Progenitor cell of endocrine pancreas (in vitro differentiated cells): ENCODE measurements around a stretch of chr10.

DNA sequence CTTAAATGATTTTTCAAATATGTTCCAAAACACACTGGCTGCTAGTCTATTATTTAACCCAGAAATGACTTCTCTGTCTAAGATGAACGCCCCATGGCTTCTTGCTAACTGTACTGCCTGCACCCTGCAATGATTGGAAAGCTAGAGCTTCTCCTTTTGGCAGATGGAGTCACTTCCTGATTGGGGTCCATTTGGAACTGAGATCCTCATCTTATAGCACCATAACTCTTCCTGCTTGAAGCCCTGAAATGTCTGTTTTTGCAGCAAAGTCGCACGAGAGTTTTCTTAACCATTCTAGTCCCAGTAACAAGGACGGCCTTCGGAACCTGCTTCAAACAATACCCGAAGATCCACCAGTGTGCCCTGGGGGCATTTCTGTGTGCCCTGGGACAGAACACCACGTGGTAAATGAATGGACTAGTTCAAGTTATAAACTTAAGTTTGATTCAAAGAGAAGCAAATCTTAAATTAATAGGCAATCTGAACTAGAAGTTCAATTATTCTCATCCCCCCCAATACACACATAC lies 186.3 kb upstream of the ADO start:
- PRO-cap, result no peak

DNA sequence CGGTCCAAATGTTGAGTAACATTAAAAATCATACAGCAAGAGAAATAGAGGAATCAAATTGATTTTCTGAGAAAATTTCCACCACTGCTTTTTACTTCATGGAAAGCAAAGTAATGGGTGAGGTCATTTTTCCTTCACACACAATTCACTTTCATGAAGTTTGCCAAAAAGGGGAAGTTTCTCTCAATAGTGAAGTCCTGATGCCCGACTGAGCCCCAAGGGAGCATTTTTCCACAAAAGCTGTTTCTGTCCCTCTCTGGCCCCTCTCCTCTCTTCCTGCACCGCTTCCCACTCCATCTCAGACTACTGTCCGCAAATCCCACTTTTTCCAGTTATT lies 61.8 kb upstream of the ADO start:
- PRO-cap, result no peak

GRCh38 chr10:62813323-62814141 lies 2.6 kb downstream of the EGR2 start:
- PRO-cap, result no peak

GRCh38 chr10:63134193-63134854 lies 1.2 kb downstream of the NRBF2 start:
- PRO-cap, result no peak

GRCh38 chr10:63161523-63162008 lies 28.4 kb downstream of the NRBF2 start:
- PRO-cap, result no peak

DNA sequence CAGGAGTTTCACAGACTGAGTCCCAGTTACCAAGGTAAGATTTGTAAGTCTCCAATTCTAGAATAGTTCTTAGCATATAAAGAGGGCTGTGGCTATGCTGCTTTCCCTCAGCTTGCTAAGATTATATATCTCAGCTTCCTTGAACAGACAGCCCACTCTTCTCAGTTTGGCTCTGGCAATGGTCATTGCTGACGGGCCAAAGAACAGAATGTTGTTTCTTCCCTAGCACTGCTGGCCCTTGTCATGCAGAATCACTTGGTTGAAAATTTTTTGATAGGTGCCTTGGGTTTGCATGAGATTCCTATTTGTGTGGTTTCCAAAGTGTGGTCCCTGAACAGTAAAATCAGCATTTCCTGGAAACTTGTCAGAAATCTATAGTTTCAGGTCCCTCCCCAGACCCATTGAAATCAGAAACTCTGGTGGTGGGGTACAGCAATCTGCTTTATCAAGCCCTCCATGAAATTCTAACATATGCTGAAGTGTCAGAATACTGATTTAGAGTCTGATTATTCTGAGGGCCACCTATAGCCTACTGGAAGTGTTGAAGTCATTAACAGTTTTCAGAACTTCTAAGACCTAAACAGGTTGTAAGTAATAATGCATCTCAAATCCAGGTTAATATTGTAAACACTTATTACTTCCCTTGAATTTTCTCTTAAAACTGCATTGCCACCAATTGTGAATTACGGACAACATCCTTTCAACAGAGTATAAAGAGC lies 38.3 kb downstream of the NRBF2 start:
- PRO-cap, result no peak

DNA sequence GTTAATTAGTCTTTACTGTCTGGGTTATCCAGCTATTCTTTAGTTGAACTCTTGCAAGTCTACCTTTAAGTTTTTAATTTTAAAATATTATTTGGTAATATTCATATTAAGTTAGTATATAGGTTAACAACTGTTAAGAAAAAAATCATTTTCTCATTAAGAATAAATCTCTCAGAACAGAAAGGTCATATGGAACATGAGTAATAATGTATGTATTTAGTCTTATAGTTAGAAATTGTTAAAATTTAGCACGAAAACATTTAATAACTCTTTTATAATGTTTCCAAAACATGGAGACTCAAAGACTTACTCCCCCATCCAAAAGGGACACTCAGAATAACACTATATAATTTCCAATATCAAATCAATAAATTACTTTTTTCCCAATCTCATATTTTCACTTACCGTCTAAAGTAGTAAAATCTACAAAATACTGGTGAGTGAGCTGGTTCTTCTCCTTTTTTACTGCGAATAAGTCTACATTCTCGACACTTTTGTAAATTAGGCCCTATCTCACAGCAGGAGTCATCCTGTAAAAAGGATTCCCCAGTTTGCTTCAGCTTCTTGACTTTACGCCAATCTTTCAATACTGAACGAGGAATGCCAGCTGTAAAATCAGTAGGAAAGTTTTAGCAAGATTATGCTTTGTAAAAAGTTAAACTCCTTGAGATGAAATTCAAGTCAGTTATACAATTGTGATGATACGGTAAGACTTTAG lies 67.1 kb downstream of the NRBF2 start:
- PRO-cap, result no peak

- PRO-cap, result bidirectional peak, plus-strand start at chr10:63268399, minus-strand start at chr10:63268304
Measured at GRCh38 chr10:63268205-63268530, 135.0 kb downstream of the NRBF2 start.

- PRO-cap, result no peak
Measured at GRCh38 chr10:63364728-63365891, 100.7 kb downstream of the JMJD1C start.

DNA sequence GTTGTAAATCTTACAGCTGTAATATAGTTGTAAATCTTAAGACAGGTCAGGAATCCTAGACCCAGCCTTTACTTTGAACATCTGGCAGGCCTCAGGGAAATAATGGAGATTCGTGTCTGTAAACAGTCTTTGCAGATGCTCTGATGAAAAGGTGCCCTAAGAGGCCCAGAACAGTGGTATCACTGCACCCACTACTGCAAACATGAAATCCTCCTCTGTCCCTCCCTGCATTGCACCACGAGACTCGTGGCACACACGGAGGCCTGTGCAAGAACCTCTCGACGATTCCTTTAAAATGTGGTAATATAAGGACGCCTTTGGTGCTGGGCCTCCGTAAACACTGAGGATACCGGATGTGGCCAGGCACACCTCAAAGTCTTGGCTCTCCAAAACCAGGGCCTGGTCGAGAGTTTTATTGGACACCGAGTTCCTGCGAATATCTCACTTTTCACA lies 573 bp upstream of the REEP3 start:
- PRO-cap, result bidirectional peak, plus-strand start at position 334 of the sequence, minus-strand start at position 267 of the sequence

- PRO-cap, result unidirectional peak, minus-strand start at chr10:63522477
Measured at GRCh38 chr10:63522417-63522668, 1.1 kb downstream of the REEP3 start.

DNA sequence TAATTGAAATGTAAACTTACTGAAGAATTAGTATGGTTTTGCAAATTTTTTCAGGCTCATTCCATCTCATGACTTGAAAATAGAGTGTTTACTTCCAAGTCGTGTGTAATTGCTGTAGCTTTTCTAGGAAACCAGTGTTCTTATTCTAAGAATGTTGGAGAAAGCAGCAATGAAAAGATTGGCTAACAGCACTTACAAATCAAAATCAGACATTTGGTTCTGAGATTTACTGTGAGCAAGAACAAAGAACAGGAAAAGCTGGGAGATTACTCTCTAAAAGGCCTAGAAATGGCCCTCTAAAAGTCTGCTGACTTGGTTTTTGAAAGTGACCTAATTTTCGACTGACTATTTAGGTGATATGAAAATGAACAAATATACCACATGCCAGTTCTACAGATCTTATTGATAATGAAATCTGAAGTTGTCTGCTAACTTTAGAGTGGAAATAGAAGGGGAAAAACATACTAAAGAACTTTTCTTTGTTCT lies 52.1 kb downstream of the REEP3 start:
- PRO-cap, result no peak

GRCh38 chr10:63598872-63599418 lies 77.7 kb downstream of the REEP3 start:
- PRO-cap, result no peak

DNA sequence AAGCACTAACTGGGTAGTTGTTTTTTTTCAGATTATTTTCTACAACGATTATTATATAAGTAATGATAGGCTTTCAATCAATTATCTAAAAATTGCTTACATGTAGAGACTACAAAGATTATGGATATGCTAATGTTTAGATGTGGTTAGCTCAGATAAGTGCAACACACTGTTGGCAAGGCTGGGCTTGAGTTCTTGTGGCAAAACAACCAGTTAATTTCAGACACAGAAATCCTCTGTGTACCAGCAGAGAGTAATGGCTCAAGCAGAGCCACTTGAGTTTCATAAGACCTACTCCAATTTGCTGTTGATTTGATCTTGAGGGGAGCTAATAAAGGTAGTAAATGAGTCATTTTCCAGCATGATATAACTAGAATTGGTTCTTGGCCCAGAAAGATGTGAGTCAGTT lies 185.9 kb downstream of the REEP3 start:
- PRO-cap, result no peak

DNA sequence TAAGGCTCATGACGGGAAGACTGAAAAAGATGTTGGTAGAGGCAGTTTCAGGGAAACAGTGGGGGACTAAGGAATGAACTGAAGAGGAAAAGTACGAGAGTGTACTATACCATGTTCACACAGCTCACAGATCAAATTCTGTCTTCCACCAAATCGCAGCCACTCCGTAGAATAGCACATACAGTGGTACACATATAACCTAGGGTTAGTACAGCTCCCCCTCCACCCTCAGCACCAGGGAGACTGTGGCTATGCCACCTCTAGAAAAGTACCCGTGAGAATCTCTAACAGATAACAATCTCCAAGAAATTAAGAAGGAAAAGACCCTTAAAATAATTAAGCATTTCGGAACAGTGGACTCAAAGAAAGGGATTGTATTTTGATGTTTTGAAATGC lies 344.8 kb downstream of the REEP3 start:
- PRO-cap, result no peak

DNA sequence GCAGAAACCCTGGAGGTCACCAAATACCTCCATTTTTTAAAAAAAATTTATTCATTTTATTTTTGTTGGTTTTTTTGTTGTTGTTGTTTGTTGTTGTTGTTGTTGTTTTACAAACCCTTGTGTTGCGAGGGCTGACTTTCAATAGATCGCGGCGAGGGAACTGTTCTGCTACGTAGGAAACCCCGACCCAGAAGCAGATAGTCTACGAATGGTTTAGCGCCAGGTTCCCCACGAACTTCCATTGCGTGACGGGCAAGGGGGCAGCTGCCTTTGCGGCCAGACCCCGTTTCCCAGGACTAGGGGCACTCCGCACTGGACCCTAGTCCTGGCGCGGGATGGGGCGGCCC lies 119.5 kb downstream of the LRRTM3 start:
- PRO-cap, result no peak

DNA sequence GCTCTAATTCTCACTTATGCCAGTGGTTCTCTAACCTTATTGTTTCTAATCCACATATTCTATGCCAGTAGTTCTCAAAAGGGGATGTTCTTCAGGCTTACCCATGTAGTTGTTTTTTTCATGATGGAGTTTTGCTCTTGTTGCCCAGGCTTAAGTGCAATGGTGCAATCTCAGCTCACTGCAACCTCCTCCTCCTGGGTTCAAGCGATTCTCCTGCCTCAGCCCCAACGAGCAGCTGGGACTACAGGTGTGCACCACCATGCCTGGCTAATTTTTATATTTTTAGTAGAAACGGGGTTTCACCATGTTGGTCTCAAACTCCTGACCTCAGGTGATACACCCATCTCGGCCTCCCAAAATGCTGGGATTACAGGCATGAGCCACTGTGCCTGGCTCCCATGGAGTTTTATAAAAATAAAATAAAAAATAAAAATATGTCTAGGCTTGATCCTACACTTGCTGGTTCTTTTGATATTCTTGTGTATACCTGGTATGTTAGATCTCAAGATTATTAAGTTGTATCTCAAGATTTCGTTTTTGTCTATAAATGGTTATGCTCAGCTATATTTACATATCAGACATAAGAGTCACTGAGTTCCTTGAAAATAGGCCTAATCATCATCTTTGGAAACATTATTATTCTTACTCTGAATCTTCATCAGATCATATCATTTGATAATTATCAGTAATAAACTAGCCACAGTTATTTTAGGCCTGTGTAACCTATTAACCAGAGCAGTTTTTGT lies 76.3 kb downstream of the HERC4 start:
- PRO-cap, result no peak

GRCh38 chr10:68087423-68088069 lies 12.5 kb upstream of the HERC4 start:
- PRO-cap, result no peak

GRCh38 chr10:68097069-68097573 lies 12.2 kb upstream of the MYPN start:
- PRO-cap, result no peak

DNA sequence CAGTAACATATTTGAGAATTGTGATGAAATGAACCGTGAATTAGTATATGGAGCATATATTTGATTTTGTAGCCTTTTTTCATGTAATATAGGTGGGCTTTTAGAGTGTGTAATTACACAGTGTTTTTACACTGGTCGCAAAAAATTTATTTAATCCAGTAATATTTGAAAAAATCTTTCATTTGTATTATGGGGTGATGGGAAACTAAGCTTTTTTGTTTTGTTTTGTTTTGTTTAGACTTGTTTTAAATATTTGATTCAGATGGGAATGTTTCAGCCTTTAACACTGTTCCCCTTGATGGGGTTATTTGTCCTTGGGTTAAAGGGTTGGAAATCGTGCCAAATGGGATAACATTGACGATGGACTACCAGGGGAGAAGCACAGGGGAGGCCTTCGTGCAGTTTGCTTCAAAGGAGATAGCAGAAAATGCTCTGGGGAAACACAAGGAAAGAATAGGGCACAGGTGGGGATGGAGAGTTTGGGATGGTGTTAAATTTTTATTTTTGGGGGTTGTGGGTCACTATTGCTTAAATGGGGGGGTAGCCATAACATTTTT lies 4.9 kb upstream of the PBLD start:
- PRO-cap, result no peak